ENCODE measurements around the genes EGLN2, CYP2S1, TGFB1 and B3GNT8.

GRCh38 chr19:40614542-40615305, 13.6 kb downstream of the LTBP4 start:
- PRO-cap: unidirectional peak, minus-strand start at chr19:40614978

- PRO-cap: no peak
These were observed 2.8 kb downstream of the NUMBL start for GRCh38 chr19:40687399-40688204.

DNA sequence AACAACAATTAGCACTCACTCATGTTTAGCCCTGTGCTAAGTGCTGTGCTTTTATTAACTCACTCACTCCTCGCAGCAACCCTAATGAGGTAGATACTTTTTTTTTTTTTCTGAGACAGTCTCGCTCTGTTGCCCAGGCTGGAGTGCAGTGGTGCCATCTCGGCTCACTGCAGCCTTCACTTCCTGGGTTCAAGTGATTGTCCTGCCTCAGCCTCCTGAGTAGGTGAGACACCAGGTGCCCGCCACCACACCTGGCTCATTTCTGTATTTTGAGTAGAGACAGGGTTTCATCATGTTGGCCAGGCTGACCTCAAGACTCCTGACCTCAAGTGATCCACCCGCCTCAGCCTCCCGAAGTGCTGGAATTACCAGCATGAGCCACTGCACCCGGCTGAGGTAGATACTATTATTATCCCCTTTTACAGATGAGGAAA, 2.5 kb downstream of the ITPKC start:
- PRO-cap: no peak

GRCh38 chr19:40739978-40740660, 10.2 kb downstream of the ACTMAP start:
- PRO-cap: no peak

GRCh38 chr19:40771196-40771395, 4.2 kb upstream of the MIA start:
- PRO-cap: no peak

GRCh38 chr19:40798480-40799347, at the start of gene EGLN2:
Gene EGLN2 (plus strand): TSS chr19:40799191.
- PRO-cap: bidirectional peak, plus-strand start at chr19:40799229, minus-strand start at chr19:40798764

DNA sequence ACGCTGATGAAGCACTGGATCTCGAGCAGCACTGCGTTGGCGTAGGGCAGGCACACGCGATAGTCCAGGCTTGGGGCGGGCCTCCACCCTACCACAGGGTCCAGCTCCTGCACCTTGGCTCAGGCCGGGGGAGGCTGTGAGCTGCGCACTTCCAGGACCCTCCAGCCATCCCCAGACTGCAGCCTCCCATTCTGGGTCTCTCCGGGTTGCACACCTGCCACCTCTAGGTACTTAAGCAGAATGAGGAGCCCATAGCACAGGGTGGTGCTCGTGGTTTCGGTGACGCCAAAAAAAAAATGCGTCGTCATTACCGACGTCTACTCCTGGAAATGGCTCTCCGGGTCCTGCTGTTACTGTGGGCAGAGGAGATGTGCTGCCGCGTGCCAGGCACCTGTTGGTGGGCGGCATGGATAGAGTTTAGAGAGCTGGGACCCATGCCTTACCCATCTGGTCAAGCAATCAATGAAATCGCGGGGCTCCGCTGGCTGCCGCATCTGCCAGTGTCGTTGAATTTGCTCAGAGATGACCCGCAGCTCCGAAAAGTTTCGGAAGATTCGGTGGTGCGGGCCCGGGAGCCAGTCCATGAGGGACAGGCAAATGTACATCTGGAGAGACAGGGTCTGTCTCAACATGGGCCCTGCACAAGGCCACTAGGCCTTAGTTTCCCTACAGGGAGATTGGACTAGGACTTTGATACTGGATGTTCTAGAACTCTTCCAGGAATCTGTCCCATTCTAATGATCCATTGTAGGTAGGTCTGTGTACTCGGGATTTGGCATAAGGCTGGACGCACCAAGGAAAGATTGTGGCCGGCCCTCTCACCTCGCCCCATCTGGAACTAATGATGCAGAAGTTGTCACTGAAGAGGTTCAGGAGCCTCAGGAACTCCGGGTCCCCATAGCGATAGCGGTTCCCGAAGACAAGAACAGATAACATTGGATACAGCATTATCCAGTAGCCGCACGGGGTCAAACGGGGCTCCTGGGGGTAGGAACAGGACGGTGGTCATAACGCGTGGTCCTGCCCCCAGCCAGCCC, 10.8 kb downstream of the EGLN2 start:
- PRO-cap: no peak

DNA sequence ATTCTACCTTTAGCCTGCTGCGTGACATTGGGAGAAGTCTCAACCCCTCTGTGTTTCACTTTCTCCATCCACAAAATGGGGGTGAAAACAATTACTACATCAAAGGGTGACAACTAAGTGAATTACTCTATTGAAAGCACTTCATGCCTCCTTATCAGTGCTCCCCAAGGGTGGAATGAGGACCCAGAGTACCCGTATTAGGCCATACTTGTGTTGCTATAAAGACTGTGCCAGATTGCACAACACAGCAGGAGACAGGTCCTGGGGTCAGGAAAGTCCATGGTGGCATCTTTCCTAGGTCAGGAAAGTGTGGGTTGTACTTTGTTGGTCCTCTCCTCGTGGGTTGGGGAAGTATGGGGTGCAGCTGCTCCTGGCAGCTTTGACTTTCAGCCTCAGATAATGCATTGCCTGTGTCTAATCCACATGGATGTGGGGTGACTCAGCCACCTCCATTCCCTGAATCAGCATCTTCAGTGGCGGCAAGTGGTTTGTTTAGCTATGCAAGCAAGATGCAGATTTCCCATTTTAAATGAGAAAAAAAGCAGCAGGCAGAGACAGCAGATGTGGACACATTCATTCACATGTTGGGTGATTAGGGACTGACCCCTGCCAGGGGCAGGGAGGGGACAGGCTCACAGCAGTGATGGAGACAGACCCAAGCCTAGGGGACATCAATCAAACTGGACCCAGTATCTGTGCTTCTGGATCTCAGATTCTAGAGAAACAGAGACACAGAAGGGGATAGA, 8.4 kb upstream of the CYP2B6 start:
- PRO-cap: no peak

DNA sequence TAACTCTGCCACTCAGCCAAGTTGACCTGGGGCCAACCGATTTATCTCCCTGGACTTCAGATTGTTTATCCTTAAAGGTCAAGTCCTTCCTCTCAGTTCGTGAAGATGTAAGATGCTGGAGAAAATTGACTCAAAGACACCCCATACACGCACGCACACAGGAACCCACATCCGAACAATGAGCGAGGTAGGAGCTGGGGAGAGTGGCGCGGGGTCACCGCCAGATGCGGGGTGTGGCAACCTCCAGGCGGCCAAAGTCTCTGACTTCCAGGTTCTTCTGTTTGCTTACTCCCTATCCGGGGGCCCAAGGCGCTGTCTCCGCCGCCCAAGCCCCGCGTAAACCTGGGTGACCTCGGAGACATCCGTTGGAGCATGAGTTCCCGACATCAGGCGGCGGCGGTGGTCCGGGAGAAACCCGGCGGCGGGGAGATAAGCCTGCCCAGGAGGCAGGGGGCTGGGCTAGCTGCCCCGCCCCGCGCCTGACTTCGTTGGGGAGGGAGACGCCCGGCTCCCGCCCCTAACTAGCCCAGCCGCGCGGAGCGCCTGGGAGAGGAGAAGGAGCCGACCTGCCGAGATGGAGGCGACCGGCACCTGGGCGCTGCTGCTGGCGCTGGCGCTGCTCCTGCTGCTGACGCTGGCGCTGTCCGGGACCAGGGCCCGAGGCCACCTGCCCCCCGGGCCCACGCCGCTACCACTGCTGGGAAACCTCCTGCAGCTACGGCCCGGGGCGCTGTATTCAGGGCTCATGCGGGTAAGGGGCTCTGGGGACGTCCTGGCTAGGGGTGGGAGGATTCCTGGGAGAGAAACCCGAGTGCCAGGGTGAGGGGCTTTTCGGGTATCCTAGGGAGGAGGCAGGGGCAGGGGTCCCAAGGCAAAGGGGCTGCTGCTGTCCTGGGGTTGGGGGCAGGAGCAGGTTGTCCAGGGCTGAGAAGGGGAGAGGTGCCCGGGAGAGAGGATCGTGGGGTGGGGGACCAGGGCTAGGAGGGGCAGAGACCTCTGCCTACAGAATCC, at the start of gene CYP2S1:
Gene CYP2S1 (plus strand): TSS at position 529 of the 1,011 bp plus-strand sequence.
- PRO-cap: unidirectional peak, plus-strand start at position 549 of the sequence

DNA sequence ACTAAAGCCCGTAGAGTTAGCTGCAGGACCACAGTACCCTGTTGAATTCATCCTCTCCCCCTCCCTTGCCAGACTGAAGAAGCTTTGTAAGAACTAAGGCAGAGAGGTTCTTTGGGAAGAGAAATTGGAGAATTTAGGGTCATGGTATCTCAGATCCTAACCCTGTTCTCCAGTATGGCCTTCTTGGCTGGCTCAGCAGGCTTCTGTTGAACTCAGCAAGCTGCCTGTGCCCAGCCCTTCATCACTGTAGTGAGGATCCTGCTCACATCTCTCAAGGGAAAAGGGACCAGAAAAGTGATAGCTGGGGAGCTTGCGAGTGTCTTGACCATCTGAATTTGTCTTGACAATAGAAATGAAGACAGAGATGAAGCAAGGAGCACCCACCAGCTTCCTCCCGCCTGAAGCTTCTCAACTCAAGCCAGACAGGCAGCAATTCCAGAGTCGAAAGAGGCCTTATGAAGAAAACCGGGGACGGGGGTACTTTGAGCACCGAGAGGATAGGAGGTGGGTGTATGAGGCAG, 7.6 kb downstream of the HNRNPUL1 start:
- PRO-cap: no peak

DNA sequence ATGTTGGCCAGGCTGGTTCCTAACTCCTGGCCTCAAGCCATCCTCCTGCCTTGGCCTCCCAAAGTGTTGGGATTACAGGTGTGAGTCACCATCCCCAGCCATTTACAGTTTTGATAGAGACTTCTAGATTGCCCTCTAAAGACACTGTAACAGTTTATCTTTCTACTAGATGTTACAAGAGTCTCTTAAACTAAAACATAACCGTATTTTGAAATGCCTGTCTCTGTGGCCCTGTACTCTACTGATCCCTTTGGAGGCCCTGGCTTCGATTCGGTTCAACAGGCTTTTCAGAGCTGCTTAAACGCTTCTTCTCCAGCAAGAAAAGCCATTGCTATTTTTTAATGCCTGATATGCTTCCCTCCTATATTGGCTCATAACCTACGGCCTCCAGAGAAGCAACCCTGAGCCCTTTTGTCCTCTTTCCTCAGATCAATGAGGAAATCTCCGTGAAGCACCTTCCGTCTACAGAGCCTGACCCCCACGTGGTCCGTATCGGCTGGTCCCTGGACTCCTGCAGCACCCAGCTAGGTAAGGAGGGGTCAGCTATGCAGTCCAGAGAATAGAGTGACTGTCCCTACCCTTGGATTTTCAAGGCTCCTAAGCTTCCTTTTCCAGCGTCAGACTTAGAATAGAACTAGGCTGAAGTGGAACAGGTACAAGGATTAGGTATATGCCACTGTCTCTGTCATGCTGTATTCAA, 14.6 kb downstream of the HNRNPUL1 start:
- PRO-cap: no peak

GRCh38 chr19:41295034-41295655, 14.8 kb upstream of the CCDC97 start:
- PRO-cap: no peak

DNA sequence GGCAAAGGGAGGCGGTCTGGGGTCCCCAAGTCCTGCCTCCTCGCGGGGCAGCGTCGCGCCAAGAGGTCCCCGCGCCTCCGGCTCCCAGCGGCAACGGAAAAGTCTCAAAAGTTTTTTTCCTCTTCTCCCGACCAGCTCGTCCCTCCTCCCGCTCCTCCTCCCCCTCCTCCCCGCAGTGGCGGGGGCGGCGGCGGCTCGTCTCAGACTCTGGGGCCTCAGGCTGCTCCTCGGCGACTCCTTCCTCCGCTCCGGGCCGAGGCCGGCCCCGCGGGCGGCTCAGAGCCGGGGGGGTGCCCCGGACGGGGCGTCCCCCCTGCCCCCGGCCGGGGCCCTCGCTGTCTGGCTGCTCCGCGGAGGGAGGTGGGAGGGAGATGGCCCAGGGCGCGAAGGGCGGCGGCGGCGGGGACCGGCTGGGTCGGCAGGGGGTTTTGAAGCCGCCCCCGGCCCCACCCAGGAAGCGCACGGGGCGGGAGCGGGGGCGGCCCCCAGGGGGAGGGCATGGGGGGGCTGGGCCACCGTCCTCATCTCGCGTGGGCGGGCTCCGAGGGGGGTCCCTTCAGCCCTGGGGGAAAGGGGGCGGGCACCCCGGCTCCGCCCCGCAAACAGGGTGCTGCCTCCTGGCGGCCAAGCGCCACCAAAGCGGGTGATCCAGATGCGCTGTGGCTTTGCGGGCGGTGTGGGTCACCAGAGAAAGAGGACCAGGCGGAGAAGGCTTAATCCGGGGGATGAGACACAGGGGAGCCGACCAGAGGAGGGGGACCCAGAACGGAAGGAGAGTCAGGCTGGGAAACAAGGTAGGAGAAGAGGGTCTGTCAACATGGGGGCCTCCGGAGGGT, at the start of gene TGFB1:
Gene TGFB1 (minus strand): TSS at position 401 of the 836 bp plus-strand sequence.
- PRO-cap: bidirectional peak, plus-strand start at position 203 of the sequence, minus-strand start at position 209 of the sequence; bidirectional peak, plus-strand start at position 637 of the sequence, minus-strand start at position 430 of the sequence

DNA sequence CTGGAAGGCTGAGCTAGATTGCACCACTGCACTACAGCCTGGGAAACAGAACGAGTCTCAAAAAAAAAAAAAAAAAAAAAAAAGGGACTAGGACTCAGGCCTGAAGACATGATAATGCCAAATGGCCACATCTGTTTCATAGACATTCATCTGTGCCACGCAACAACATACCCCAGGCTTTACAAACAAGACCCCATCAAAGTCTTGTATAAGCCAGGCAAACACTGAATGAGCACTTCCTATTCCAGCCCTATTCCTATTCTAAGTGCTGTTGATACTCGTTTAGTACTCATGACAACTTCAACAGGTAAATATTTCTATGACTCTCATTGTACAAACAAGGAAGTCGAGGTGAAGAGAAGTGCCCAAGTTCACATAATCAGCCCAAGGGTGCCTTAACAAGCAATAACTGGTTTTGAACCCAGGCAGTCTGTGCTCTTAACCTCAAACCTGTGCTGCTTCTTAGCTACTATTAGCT, 1.6 kb downstream of the B9D2 start:
- PRO-cap: no peak

DNA sequence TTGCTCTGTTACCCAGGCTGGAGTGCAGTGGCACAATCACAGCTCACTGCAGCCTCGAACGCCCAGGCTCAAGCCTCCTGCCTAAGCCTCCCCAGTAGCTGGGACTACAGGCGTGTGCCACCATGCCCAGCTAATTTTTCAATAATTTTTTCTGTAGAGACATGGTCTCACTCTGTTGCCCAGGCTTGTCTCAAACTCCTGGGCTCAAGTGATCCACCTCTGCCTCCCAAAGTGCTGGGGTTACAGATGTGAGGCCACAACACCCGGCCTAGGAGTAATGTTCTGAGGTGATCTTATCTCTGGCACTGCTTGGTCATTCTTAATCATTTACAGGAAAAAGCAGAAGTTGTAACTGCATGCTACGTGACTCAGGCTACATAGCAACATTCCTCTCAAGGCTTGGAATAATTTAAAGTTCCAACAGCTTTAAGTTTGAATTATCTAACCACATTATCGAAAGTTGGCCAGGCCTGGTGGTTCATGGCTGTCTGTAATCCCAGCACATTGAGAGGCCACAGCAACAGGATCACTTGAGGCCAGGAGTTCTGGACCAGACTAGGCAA, 3.8 kb upstream of the B9D2 start:
- PRO-cap: no peak

DNA sequence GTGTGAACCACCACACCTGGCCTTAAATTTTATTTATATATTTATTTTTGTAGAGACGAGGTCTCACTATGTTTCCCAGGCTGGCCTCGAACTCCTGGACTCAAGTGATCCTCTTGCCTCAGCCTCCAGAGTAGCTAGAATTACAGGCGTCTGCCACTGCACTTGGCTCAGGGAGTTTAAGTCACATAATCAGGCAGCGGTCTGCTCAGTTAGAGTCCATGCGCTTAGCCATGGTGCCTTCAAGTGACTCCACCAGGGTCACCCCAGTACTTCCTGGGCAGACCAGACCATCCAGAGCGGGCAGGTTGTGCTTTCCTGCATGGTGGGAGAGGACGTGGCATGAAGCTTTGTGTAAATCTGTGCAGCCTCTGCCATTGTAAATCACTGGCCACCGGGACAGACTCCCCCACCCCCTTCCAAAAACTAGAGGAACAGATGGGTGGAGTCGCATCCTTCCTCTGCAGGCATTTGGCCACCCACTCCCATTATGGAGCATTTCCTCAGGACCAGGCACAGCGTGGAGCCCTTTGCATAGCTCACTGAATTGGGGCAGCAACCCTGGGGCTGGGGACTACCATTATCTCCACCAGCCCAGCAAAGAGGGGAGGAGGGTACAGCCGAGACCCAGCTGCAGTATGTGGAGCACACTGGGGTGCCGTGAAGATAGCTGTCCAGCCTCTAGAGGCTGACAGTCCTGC, 8.1 kb downstream of the BCKDHA start:
- PRO-cap: no peak

GRCh38 chr19:41415175-41415645, 12.0 kb downstream of the B3GNT8 start:
- PRO-cap: no peak

GRCh38 chr19:41427257-41427638, at the start of gene B3GNT8:
Gene B3GNT8 (minus strand): TSS chr19:41427374.
- PRO-cap: bidirectional peak, plus-strand start at chr19:41427564, minus-strand start at chr19:41427348

DNA sequence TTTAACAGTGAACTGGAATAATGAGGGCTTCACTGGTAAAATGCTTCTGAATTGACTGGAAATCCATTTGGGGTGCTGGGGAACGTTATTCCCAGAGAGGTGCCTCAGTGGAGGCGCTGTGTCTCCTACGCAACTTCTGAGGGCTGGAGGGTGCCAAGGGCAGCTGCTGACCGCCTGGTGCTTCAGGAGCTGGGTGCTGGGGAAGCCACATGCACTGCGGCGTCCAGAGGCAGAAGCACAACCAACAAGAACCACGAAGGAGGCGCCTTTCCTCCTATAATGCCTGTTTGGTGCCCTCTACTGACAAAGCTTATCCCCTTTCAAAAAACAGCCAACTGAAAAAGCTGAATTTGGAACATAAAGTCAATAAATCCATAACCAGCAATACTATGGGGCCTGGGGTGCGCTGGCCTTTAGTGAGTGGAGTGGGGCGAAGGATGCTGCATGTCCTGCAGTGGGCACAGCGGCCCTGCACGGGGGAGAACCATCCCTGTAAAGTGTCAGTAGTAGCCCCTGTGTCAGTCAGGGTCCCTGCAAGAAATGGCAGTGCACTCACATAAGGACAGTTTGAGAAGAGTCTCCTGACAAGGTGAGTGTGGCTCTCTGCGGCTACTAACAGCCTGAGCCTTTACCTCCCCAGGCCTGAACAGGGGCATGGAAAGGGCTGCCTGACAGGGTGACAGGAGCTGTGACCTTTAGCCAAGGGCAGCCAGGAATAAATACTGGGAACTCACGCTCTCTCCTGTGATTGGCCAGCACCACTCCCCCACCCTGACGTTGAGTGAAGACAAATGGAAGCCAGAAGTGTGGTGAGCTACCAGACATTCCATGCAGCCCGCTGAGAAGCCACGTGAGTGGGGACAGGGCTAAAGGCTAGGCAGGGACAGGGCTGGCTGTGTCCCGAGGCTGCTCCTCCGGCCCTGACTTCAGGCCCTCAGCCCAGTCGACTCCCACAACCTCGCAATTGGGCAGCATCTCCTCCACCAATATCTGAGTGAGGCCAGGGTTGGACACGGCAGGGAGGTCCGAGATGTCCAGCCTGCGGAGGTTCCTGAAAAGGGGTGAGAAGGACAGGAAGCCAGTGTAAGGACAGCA, 4.5 kb upstream of the B3GNT8 start:
- PRO-cap: no peak

DNA sequence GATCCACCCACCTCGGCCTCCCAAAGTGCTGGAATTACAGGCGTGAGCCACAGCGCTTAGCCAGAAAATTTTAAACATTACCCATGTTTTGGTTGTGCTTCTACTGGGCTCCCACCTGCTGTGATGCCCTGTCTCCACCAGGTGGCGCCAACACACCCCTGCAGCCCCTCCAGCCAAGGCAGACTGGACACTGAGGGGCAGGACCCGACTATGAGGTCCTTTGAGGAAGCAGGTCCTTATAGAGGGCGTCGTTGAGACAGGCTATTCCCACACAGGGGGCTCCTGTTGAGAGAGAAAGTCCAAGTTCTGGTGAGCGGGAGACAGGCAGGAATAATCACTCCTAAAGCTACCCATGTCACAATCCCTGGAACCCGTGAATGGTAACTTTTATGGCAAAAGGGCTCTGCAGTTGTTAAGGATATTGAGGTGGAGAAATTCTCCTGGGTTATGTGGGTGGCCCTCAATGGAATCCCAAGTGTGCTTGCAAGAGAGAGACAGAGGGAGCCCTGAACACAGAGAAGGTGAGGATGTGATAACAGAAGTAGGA, 6.5 kb downstream of the ERICH4 start:
- PRO-cap: no peak

All from pulmonary artery (tissue), 1 donor.